NB4 (cell line): Measurements from ENCODE around the gene GOLGA3.

DNA sequence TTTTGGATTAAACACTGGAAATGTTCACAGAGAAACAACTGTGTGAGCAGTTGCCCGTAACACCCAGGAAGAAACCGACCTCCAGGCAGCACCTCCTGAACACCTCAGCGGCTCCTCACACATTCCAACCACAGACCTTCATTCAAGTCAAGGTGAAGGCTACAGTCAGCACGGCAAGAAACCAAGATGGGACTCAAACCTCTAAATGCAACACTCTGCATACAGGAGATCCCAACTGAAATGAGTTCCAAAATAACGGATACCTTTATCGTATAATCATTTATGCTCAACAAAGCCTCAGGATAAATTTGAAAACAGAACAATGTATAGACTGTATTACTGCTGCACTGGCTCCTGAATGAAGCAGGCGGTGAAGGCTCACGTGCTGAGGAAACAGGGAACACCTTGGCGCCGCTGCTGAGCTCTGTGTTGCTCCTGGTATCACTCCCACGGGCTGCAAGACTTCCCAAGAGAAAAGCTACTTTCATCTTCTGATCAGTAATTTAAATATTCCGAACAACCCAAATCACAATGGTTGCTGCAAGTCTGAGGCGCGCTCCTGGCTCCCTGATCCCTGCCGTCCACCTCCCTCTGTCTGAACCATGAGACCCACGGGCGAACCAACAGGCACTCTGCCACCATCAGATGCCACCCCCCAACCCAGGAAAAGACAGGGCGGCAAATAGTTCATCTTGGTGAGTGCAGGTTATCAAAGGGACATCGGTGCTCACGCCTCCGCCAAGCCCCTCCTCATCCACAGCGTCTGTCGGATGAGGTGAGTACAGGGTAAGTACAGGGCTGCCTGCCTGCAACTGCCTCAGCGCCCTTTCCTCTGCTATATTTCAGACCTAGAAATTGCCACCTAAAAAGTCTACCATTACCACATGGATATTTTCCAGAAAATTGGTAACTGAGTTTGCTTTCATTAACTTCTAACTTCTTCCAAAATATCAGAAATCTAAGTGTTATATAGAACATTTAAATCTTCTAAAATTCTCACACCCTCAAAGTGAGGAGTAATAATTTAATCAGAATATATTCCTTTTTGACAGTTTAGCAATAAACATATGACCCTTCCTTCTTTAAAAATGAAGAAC is 15.8 kb downstream of the PGAM5 start:
- RRBS = no CpG with 5 or more reads among the region's 24 CpGs

DNA sequence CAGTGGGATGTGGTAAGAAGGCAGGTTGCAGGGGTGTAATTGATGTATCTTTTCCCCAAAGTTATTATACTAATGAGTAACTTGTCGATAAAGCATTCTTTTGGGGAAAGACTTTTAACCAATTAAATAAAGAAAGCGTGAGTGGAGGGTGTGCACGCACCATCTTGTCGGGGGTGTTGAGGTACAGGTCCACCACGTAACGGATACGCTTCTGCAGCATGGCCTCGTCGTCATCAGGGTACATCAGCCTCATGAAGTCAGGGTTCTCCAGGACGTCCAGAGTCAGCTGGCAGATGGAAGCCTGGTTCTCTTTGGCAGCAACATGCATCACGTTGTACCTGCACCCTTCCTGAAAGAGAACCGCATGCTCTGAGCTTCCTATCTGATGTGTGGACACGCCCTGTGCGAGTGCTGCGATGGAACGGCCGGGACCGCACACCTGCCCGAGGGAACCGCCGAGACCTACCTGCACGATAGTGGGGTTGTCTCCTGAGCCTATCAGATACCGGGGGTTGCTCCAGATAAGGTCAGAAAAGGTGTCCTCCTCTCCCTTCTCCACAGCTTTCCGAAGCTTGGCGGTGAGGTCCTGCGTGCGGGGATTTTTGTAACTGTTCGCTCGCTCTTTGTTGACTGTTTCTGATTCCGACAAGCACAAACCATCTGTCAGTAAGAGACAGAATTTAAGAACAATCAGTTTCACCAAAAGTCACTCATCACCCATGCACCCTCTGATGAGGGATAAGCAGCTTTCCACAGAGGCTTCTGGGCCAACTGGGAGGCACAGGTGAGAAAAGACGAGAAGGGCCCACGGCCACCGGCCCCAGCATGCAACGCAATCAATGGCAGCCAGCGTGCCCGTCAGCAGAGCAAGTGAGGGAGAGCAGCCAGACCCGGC is 13.7 kb downstream of the ANKLE2 start:
- RRBS = 99% methylated on average over 9 of the region's 37 CpGs

DNA sequence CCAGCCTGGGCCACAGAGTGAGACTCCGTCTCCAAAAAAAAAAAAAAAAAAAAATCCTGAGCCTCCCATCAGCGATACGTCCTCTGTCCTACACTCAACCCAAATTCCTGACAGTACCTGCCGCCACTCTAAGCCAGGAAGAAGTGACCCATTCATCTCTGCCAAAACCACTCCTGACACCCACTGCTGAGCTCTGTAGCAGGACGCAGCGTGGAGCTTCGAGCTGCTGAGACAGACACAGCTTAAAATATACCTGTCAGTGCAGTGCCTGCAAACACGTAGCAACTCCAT is 5.9 kb upstream of the ANKLE2 start:
- RRBS = no CpG with 5 or more reads among the region's 8 CpGs

DNA sequence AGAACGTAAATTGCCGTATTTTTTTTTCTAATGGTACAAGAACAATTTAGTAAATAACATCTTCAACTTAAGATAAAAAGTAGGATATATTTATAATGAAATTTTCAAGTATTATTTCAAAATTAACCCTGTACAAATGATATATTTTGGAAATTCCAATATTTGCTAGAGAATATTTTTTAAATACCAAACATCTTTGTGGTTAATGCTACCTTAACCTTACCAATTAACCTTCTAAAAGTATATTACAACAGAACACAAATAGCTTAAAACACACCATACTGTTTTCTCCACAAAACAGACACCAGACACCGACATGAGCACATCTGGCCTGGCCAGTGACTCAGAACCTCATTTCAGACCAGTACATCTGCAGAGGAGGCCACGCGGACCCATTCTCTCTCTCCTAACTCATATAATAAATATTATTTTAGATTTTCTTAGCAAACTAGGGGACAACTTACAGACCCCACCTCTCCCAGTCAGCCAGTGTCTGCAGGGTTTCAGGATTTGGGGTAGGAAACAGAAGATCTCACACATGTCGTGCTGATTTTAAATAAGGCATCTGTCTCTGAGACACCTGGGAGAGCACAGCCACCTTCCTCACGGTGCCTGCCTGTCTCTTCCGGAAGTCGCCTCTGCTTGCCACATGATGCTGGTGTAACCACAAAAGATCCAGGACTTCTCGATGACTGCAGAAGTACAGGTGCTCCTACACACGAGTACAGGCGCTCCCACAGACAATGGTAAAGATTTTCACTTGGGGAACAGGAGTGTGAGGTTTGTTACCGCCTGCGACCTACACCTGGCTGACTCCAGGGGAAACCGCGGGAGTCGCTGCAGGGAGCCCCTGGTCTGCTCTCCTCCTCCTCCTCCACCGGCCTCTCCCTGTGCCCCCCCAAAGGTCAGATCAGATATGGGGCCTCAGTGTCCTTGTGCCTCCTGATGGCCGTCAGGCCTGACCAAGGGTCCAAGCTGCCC is 9.6 kb upstream of the ANKLE2 start:
- RRBS = no CpG with 5 or more reads among the region's 19 CpGs

GRCh38 chr12:132827538-132828161 is 1.0 kb downstream of the GOLGA3 start:
- RRBS = no CpG with 5 or more reads among the region's 18 CpGs

- RRBS = 1% methylated on average over 31 of the region's 62 CpGs
These were observed at the start of gene GOLGA3 for GRCh38 chr12:132828775-132829412. Gene GOLGA3, minus strand, starts transcription at chr12:132828869.

- RRBS = no CpG with 5 or more reads among the region's 18 CpGs
These were observed 6.8 kb upstream of the GOLGA3 start for GRCh38 chr12:132835492-132835891.

DNA sequence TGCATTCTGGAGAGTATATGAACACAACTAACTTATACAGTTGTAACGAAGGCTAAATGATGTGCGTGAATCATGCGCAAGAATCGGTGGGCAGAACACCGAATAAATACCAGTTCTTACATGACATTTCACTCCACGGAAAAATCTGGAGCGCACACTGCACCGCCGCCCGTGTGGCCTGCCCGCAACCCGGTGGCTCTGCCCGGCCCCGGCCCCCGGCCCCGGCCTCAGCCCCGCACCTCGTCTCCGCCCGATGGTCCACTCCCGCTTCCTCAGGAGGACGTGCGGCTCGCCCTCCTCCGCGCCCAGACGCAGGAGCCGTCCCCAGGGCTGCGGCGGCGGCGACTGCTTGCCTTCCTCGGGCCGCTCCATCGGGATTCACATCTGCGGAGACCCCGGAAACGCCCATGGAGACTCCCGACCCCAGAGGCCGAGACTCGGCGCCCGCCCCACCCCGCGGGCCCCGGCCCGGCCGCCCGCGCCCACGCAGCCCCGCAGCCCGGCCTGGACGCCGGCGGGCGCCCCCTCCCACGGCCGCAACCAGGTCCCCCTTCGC is 370 bp downstream of the CHFR start:
- RRBS = 9% methylated on average over 15 of the region's 60 CpGs

- RRBS = no CpG with 5 or more reads among the region's 14 CpGs
These were observed 1.4 kb upstream of the ZNF140 start for GRCh38 chr12:133079217-133079881.